ENCODE measurements around a stretch of chr1.

DNA sequence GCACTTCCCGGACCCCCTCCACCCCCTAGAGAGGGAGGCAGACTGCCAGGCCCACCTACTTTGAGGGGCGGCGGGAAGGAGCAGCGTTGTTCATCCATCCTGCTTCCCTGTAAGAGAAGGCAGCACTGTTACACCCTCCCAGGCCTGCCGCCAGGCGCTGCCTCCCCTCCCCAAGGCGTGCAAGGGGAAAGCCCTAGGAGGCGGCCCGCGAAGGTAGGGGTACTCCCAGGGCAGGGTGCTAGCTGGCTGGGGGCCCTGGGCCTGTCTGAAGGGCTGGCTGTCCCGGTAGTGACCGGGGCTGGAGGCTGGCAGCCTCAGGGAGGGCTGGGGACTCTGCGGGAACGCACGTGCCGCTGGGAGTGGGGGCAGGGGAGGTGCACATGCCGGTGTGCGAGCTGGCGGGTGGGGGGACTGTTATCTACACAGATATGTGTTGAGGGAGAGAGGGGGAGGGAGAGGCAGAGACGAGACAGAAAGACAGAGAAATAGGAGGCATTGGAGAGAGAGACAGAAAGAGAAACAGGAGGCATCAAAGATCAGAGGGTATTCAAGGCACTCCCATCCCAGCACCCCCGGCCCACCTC, 50.1 kb downstream of the RAP1GAP start:
- PRO-cap = no peak
- RAMPAGE, long total RNA, 3 experiments = no peak in any of the 3 experiments

DNA sequence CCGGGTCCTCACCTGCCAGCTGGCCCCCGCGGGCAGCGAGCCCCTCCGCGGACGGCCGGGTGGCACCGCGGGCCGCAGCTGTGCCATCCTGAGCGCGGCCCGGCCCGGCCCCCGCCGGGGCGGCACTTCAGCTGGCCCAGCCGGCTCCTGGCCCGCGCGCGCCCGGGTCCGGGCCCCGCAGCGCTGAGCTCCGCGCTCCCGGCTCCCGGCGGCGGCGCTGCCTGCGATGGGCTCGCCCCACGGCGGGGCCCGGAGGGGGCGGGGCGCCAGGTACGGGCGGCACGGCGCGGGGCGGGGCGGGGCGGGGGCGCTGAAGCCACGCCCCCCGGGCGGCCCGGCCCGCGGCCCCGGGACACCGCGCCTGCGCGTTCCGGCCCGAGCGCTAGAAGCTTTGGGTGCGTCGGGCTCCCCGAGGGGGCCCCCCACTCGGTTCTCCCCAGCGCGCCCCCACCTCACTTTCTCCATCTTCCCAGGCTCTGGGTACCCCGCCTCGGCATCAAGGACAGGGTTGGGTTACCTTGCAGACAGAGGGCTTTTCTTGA, 46.8 kb downstream of the RAP1GAP start:
- PRO-cap = no peak
- RAMPAGE, long total RNA, 3 experiments = no peak in any of the 3 experiments

DNA sequence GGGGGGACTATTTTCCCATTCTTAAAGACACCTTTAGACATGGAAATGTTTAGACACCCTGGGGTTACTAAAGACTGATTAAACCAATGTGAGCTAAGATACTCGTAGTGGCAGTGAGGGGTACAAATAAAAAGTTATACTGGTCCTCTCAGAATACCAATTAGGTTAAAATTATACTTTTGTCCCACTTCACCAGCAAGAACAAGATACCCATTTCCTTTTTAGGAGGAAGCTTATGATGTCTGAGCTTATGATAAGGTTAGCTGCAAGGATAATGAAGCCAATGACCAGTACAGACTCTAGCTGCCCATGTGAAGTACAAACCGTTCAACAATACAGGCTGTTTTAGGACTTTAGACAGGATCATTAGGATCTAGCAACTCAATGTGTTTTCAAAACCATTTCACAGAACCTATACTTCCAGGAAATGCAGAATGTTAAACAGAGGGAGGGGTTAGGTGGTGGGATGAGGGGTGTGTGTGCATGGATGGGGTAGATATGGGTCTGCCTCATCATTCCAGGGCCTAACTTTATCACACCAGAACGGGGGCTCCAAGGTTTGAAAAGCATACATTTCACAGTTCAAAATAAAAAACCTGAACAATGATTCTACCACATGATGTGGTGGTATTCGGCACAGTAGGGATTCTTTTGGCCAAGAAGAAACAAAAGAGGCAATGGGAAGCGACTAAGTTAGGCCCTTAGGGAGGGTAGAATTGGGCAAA, 18.5 kb upstream of the RAP1GAP start:
- PRO-cap = no peak
- RAMPAGE, long total RNA, 3 experiments = no peak in any of the 3 experiments

- PRO-cap = no peak
- RAMPAGE, long total RNA, 3 experiments = no peak in any of the 3 experiments
These were observed 46.7 kb downstream of the USP48 start for GRCh38 chr1:21736265-21736637.

DNA sequence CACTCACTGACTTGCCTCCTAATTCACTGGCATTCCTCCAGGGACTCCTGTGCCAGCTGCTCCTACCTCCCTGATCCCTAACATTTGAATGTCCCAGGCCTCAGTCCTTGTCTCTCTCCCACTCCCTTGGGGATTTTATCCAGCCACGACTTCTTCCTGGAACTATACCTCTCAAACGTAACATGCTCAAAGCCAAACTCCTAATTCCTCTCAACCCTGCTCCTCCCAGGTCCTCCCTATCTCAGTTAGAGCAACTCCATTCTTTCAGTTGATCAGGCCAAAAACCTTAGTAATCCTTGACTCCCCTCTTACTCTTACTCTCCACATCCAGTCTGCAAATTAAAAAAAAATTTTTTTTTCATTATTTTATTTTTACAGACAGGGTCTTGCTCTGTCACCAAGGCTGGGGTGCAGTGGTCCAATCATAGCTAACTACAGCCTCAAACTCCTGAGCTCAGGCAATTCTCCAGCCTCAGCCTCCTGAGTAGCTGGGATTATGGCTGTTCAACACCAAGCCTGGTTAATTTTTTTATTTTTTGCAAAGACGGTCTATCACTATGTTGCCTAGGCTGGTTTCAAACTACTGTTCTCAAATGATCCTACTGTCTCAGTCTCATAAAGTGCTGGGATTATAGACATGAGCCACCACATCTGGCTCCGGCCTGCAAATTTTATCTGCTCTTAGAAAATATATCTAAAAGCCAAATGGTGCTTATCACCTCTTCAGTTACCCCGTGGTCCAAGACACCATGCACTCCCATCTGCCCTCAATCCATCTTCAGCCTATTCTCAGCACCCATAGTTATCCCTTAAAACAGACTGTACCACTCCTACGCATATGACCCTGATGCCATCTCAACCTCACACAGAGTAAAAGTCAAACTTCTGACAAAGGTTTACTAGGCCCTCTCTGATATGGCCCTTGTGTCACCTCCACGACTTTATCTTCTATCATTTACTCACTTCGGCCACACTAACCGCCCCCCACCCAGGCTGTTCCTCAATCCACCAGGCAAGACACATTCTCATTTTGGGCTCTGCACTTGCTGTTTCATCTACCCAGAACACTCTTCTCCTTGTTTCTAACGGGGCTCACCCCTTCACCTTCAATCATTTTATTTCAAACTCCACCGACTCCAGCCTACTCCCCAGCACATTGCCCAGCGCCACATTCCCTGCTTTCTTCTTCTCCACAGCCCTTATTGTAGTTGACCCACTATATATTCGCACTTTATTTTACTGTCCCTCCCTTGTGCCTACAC, 33.3 kb downstream of the USP48 start:
- PRO-cap = no peak
- RAMPAGE, long total RNA, 3 experiments = start-site peak on the minus strand in 1 of 3 experiments, centred at position 375 of the sequence, 24 reads per replicate

DNA sequence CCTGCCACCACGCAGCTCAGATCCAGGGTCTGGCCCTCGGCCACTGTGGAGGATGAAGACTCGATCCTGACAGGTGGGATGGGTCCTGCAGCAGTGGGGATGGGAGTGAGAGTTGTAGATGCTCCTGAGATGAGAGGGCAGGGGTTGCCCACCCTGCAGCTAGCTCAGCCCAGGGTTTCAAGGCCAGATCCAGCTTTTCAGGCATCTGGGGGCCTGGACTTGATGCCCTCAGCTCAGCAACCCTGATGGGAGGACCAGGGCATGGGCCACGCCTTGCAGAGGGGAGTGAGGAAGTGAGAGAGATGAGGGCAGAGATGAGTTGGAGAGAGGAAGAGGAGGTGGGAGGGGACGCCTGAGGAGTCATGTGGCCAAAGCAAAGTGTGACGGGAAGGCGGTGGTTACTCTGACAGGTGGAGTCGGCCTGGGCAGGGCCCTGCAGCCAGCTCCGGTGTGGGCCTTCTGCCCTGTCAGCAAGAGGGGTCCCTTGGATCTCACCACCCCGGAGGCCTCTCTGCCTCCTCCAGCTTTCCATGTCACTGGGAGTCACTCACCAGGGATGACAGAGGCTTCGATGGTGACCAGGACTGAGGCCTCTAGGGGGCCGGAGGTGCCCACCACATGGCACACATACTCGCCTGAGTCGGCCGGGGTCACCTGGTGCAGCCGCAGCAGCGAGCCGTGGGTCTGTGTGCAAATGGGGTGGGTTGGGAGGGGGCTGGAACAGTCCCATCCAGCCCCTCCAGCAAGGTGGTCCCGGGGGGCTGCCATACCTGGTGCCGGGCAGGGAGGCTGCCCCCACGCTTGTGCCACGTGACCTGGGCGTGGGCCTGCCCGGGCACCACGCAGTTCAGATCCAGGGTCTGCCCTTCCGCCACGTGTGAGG, 40.3 kb downstream of the LDLRAD2 start:
- PRO-cap = no peak
- RAMPAGE, long total RNA, 3 experiments = start-site peak on the minus strand in 1 of 3 experiments, centred at positions 600 to 829 of the sequence, 6 to 15 reads per replicate

GRCh38 chr1:21926586-21926813, 10.6 kb downstream of the HSPG2 start:
- PRO-cap = no peak
- RAMPAGE, long total RNA, 3 experiments = no peak in any of the 3 experiments

- PRO-cap = no peak
- RAMPAGE, long total RNA, 3 experiments = no peak in any of the 3 experiments
These were observed 17.9 kb upstream of the HSPG2 start for GRCh38 chr1:21954991-21955389.

DNA sequence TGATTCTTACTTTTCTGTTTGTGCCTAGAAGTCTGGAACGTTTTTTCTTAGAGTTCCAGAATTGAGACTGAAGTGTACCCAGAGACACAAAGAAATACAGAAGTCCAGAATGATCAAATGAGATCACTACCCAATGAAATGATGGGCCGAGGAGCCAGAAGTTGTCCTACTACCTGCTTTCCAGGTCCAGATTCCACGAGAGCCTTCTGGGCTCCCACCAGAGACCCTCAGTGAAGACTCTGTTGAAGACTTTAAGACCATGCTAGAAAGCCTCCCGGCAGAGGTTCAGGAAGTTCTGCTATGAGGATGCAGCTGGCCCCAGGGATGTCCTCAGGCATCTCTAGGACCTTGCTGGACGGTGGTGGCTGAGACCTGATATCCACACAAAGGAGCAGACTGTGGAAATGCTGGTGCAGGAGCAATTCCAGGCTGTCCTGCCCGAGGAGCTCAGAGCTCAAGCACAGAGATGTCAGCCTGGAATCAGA, 22.2 kb upstream of the CDC42 start:
- PRO-cap = no peak
- RAMPAGE, long total RNA, 3 experiments = start-site peak on the plus strand in 1 of 3 experiments, centred at position 214 of the sequence, 8 reads per replicate

DNA sequence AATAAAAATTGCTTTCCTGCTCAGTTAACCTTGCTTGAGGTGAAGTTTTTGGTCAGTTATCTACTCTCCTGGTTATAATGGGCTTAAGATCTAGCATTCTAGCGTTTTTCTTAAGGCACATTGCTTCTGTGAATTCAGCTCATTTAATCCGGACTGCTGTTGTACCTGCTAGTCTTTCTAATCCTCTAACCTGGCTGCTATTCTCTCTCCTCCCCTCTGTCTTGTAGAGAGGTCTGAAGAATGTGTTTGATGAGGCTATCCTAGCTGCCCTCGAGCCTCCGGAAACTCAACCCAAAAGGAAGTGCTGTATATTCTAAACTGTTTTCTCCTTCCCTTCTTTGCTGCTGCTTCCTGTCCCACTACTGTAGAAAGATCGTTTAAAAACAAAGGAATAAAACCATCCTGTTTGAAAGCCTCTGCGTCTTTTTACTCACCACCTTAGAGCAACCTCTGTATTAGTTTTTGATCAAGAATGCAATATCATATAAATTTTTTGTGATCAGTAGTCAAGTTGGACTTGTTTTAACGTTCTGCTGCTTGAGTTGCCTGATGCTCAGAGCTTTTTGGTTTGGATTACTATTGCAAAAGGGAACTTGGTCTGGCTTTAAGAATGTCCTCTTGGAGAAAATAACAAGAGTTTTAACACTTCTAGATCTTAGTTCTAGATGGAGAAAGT, 37.3 kb downstream of the CDC42 start:
- PRO-cap = no peak
- RAMPAGE, long total RNA, 3 experiments = no peak in any of the 3 experiments

DNA sequence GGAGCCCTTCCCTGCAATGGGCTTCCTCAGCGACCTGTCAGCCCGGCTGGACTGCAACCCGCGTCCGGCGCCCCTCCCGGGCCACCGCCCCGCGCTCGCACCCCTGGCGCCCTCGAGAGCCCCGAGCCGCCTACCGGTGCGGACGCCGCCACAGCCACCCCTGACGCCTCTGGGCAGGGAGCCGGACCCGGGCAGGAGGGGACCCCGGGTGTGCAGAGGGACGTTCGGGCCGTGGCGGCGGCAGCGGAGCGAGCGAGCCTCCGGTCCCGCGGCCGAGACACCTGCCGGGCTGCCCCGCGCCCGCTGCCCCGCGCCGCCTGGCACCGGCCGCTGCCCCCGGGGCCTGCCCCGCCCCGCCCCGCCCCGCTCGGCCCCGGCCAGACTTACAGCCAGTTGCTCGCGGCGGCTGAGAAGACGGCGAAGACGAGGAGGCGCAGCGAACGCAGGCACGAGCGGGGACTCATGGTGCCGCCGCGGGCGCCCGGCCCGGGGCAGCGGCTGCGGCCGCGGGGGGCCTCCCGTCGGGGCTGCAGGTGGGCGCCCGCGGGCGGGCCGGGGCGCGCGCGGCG, 354 bp downstream of the WNT4 start:
- PRO-cap = unidirectional peak, plus-strand start at position 411 of the sequence
- RAMPAGE, long total RNA, 3 experiments = no peak in any of the 3 experiments

DNA sequence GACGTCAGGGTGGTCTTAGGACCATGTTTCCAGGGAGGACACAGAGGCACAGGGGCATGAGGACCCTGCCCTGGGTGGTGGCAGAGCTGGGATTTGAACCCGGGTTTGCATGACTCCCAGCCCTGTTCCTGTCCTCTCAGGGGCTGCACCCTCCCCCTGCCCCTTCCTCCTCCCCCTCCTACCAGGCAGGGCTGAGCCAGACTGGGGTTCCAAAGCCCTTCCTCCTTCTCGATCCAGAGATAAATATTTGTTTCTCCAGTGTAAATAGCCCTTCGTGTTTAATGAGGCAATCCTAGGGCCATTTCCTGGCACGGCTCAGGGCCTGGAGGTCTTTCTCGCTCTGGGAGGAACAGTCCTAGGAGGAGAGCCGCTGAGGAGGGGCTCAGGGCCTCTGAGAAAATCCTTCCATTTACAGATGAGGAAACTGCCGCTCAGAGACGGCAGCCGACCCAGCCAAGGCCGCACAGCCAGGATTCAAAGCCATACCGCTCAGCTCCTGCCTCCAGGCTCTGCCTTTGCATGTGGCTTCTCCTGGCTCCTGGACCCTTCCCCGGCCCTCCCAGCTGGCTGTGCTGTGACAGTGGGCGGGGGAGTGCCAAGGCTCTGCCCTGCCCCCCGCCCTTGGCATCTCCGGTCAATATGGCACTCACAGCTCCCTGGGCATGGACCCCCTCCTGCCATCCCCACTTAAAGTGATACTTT, 114.5 kb upstream of the WNT4 start:
- PRO-cap = no peak
- RAMPAGE, long total RNA, 3 experiments = no peak in any of the 3 experiments

GRCh38 chr1:22384008-22384446, 67.6 kb upstream of the ZBTB40 start:
- PRO-cap = no peak
- RAMPAGE, long total RNA, 3 experiments = no peak in any of the 3 experiments

DNA sequence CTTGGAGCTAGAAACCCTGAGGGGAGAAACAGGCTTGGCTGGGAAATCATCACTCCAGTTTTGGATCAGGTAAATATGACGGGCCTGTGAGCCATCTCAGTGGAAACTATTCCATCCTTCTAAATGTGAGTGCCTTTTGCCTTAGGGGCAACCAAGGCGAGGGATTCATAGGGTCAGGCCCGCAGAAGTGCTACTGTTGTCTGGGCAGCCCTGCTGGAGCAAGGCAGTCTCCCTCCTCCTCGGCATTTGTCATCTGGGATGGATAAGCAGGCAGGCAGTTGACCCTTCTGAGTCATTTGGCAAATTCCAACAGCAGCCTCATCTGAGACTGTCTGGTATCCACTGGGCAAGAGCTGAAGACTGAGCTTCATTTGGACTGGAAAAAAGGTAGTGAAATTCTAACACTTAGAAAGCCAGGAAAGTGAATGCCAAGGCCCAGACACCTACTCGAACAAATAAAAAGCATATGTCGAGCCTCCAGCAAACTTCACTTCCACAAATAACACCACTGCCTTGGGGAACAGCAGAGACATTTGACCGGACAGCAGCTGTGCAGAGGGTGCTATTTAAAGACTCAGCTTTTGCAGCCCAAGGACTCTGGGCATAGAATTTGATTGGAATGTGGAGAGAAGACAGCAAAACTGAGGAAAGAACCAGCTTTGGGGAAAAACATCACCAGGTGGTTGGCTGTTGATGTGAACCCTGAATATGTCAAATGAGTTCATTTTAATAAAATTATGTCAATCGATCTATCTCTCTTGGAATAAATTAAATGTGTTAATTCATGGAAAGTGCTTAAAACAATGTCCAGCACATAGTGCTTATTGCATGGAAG, 3.9 kb upstream of the ZBTB40 start:
- PRO-cap = no peak
- RAMPAGE, long total RNA, 3 experiments = no peak in any of the 3 experiments

DNA sequence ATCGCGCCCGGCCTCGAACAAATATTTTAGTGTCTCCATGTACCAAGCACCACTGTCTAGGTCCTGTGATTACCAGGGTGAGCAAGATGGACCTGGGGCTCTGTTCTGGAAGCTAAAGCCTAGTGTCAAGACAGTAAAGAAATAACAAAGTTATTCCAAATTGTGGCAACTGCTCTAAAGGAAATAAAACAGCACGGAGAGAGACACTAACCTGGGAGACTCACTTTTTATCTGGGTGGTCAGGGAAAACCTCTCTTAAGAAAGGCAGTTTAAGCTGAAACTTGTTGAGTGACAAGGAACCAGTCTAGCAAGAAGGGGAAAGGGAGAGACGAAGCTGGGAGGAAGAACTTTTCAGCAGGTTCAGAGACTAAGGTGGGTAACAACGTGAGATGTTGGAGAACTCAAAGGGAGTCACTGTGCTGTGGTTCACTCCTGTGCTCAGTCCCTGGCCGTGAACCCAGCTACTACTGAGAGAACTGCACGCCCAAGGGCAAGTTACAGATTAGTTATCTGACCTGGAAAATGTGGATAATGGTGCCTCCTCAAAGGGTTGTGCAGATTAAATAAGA, 2.7 kb downstream of the ZBTB40 start:
- PRO-cap = no peak
- RAMPAGE, long total RNA, 3 experiments = no peak in any of the 3 experiments

DNA sequence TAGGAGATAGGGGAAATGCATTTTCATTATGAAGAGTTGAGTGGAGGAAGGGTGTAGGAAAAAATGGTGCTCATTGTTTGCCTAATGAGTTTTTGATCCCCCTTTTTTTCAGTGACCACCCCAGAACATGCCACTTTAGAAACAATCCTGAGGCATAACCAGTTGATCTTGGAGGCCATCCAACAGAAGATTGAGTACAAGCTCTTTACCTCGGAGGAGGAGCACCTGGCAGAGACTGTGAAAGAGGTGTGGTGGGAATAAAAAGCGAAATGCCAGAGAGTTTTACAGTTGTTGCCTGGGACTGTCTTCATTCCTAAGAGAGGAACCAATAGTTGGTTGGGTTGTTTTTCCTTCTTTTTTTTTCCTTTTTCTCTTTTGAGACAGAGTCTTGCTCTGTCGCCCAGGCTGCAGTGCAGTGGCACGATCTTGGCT, 54.3 kb upstream of the EPHA8 start:
- PRO-cap = no peak
- RAMPAGE, long total RNA, 3 experiments = no peak in any of the 3 experiments

DNA sequence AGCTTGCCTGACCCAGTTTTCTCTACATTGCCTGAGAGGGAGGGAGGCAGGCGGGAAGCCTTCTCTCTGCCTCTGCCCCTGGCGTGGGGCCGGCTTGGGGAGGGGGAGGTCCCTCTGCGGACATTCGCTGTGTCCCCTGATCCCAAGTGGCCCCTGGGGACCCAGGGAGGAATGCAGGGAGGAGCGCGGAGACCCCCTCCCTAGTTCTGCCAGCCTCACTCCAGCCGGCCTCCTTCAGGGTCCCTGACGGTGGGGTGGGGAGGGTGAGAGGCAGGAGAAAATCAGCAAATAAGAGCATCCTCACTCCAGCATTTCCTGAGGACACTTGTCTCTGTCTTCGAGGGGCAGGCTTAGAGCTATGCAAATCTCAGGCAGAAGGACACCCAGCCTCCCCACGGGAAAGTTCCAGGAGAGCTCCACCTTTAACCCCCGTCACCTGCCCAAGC, 4.1 kb downstream of the EPHA8 start:
- PRO-cap = no peak
- RAMPAGE, long total RNA, 3 experiments = no peak in any of the 3 experiments

DNA sequence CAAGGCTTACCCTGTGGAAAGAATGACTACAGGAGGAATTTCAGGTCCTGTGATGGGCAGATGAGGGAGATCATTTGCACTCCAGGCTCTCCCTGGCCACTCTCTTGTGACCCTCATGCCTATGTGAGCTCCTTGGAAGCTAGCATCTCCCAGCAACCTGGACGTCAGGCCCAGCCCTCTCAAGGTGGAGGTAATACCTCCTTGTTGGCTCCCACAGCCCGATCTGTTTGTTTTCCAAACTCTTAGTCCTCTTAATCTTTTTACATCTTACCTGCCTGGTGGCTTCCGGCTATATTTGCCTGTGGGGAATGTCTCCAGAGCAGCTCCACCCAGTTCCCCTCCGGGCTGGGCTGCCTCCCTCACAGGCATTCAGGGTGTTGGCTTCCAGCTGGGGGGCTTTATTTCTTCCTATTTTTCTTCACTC, 7.4 kb upstream of the C1QA start:
- PRO-cap = no peak
- RAMPAGE, long total RNA, 3 experiments = no peak in any of the 3 experiments

DNA sequence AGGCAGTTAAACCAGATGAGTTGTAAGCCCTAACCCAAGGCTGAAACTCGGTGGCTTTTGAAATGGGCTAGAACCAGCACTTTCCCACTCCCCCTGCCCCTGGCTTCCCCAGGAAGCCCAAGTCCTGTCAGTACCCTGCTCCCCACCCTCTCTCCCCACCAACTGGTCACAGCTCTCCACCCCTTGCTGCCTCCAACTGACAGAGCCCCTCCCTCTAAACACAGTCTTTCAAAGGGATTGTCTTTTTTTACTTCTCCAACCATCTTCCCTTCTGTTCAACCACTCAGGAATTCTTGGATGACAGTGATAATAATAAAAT, 1.1 kb downstream of the C1QB start:
- PRO-cap = no peak
- RAMPAGE, long total RNA, 3 experiments = no peak in any of the 3 experiments

- PRO-cap = no peak
- RAMPAGE, long total RNA, 3 experiments = no peak in any of the 3 experiments
These were observed 9.1 kb downstream of the C1QB start for GRCh38 chr1:22662131-22662626.

Data from tibial nerve (tissue), 3 donors.